ENCODE measurements around a stretch of chr6.

DNA sequence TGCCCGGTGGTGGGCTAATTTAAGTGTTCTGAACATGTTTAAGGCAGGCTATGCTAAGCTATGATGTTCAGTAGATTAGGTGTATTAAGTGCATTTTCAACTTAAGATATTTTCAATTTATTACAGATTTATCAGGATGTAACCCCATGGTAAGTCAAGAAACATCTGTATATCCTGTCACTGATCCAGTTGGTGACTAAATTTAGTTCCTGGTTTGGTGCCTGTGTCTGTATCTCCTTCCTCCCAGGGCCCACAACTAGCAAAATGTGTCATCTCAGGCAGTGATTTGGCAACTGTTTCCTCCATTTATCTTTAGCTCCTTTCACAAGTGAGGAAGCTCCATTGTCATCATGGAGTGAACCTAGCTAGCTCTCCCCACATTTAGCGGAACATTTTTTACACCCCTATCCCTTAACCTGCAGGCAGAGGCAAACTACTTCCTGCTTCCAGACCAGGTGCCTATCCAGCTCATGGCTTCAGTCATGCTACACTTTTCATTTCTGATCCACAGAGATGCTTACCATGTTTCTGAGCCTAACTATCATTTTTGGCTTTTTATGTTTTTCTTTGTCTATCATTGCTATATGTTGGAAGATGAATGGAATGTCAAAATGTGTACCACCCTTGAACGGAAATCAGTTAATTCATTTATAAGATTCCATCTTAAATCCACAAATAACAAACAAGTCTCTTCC lies 99.5 kb downstream of the IPCEF1 start:
- PRO-cap, result no peak

DNA sequence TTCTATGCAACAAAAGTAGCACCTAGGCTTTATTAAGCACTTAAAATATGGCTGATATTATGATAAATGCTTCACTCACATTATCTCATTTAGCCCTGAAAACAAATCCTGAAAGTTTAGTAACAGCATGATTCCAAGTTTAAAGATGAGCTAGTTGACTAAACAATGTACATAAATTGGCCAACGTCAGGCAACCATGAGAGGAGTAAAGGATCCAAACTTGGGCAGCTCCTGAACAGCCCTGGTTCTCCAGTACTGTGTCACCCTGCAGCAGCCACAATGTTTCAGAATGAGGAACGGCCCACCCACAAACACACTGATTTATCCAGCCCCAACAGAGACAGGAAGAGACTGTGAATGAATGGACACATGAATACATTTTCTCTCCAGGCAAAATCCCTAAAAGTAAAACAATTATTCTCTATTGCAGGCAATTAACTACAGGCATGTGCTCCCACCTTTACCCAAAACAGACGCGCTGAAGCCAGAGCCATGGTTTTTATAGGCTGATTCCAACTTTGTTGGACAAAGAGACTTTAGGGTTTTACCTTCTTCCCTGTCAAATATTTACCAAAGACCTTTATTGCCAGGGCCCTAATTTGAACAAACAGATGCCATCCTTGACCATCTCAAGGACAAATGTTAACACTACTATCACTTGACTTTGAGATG lies 23.1 kb downstream of the CNKSR3 start:
- PRO-cap, result no peak

GRCh38 chr6:154606150-154606957 lies 95.9 kb upstream of the CNKSR3 start:
- PRO-cap, result no peak

DNA sequence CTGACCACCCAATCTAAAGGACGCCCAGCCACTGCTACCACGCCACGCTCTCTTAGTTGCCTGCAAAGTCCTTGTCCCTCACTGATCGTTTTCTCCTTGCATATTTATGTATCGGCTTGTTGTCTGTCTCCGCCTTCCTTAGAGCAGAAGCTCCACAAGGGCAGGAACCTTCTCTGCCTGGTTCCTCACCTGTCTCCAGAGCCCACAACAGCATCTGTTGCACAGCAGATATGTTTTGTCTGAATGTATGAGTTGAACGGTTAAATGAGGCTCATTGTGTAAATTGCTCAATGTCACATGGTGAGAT lies 96.0 kb downstream of the TIAM2 start:
- PRO-cap, result no peak

DNA sequence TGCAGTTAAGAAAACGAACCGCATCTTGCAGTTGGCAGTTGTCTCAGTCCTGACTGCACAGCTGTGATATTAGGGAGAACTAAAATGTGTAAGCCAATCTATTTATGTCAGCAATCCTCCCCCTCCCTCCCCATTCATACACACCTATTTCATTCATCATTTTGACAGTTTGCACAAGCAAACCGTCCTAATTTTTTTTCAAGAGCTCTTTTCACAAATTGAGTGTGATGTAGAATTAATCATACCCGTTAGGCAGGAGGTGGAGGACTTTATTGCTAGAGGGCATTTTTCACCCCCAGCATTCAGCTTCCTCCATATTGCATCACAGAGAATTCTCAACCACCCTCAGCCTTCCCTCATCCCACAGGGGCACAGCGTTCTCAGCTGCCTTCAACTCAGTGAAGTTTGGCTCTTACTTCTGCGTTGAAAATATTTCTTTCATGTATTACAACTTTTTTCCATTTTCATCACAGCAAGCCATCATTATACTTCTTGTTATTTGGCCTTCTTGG lies 37.5 kb downstream of the NOX3 start:
- PRO-cap, result no peak

DNA sequence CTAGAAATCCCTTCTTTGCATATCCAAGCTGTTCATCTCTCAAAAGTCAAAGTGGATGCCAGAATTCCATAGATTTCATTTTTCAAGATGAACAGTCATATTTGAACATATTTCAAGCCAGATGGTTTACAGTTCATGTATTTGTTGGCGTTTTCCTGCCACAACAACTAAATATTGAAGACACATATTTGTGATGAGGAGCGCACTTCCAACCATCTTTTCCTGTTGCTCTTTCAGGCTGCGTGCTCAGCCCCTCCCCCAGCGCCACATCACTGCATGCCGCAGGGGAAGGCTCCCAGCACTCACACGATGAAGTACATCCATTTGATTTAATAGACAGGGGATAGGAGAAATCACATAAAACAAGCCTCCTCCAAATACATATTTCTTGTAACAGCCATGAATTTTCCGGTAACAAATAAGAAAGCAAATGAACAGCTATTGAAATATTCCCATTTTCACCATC lies 6.0 kb upstream of the NOX3 start:
- PRO-cap, result no peak

GRCh38 chr6:155528846-155529522 lies 73.3 kb upstream of the NOX3 start:
- PRO-cap, result no peak

- PRO-cap, result no peak
These were observed 326.6 kb upstream of the NOX3 start for GRCh38 chr6:155782250-155782578.

DNA sequence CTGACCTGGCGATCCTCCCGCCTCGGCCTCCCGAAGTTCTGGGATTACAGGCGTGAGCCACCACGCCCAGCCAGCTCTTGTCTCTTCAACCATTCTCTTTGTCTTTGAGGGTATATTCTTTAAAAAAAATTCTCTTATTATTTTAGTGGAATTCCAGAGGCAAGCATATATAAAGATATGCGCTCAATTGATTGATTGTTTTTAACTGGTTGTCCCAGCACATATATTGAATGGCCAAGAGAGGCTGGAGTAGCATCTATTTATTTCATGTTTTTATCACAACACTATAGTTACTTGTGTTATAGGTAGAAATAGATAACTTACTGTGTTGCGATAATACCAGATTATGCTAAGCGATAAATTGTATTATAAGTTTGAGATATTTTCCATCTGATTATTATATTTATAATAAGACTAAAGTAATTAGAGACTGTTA lies 379.3 kb upstream of the NOX3 start:
- PRO-cap, result unidirectional peak, plus-strand start at position 149 of the sequence

DNA sequence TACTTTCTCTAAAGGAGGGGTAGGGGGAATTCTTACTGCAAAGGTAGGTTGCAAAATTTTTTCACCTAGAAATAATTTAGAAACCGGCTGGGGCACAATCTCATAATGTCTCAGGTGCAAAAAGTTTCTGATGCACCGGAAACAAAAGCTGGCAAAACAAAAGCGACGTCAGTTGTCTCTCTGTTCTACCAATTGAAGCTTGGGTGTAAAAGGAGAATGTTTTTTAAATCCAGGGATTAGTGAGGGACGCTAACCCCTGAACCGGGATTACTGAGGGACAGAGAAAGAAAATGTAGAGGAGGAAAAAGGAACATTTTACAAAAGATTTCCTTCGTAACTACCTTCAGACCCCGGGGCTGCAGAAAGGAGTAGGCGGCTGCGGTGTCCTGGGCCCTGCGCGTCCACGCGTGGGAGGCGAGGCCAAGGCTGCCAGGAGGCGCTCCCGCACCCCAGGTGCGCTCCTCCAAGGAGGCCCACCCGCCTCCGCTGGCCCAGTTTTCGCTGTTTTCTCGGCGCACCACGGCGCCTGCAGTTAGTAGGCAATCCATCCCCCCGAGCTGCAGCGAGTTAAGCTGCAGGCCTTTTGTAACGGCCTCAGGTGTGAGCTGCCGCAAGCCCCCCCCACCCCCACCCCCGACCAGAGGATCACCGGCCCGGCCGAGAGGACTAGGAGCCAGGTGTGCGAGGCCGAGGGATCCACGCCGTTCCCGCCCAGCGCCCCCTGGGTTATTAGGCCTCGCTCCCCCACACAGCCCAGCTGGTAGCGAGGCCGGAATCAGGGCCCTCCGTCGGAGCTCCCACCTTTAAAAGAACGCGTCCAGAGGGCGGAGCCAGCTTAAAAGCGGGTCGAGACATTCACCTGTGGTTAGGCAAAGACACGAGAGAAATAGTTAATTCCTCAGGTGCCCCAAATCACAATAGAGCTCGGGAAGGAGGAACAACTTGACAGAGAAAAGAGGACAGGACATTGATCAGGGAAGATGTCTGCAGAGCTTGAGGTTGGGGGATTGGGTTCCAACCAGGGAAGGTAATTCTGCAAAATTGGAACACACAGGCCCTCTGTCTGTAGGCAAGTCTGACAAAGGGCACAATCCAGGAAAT lies 380.3 kb upstream of the ARID1B start:
- PRO-cap, result no peak

DNA sequence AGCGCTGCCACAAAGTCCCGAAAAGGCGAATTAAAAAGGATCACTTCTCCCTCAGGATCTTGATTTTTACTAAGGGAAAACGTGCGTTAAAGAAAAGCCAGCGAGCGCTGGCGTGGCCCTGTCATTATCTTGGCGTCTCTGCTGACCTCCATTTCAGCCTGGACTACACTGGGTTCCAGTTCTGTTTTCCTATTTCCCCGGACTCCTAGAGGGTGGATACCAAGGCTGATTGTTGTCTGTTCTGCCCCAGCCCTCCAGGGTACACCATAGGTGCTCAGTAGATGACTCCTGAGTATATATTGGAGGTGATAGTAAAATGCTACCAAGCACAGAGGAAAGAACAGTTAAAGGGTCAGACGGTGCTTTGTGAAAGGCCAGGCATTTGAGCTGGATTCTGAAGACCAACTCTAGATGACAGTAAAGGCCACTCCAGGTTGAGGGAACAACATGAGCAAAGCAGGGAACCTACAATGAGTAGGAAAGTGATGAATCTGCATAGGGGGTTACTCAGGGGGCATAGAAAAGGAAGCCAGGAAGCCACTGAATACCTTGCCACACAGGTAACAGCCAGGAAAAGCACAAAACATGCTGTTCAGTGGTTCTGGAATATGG lies 89.1 kb upstream of the ARID1B start:
- PRO-cap, result no peak

DNA sequence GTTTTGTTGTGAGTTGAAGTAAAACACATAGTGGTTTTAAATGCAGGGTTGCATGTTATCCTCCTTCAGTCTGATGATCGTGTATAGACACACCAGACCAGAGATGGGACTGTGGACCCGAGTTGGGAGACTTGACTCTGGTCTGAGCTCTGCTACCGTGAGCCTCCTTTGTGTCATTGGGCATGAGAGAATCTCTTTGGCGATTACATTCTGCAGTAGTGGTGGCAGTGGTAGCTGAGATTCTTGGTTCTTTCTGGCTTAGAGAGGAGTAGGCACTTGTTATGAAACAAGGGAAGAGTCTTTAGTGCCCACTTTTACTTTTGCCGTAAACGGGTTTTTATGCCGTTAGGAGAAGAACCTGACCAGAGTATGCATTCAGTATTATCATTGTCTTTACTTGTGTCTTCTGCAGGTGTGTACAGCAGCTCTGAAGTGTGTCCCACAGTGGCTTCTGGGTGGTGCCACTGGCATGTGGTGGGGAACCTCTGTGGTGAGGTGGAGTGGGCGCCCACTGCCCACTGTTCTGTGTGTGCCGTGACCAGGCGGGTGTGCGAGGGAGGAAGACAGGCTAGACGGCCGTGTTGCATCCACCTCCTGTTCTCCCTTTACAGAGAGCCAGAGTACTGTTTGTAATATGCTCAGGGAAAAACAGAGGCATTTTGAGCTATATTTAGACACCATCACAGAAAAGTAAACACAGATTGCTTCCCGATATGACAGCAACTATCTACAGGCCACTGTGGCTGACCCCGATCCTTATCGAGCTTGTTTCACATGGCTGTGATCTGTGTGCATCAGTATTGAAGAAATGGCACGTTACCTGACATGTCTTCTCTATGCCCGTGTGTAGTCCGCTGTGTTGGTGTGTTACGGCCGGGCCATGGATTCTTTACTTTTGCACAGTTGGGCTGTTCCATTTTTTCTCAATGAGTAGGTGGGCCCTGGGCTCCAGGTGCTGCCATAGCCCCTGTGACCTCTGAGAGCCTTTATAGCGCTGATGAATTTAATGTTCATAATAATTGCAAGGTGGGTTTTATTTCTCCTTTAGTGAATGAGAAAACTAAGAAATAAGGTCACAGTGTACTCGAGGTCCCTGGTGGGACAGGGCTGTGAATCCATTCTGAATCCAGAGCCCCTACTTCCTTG lies 45.5 kb downstream of the ARID1B start:
- PRO-cap, result no peak

- PRO-cap, result no peak
These were observed 171.6 kb downstream of the ARID1B start for GRCh38 chr6:156948760-156949269.

DNA sequence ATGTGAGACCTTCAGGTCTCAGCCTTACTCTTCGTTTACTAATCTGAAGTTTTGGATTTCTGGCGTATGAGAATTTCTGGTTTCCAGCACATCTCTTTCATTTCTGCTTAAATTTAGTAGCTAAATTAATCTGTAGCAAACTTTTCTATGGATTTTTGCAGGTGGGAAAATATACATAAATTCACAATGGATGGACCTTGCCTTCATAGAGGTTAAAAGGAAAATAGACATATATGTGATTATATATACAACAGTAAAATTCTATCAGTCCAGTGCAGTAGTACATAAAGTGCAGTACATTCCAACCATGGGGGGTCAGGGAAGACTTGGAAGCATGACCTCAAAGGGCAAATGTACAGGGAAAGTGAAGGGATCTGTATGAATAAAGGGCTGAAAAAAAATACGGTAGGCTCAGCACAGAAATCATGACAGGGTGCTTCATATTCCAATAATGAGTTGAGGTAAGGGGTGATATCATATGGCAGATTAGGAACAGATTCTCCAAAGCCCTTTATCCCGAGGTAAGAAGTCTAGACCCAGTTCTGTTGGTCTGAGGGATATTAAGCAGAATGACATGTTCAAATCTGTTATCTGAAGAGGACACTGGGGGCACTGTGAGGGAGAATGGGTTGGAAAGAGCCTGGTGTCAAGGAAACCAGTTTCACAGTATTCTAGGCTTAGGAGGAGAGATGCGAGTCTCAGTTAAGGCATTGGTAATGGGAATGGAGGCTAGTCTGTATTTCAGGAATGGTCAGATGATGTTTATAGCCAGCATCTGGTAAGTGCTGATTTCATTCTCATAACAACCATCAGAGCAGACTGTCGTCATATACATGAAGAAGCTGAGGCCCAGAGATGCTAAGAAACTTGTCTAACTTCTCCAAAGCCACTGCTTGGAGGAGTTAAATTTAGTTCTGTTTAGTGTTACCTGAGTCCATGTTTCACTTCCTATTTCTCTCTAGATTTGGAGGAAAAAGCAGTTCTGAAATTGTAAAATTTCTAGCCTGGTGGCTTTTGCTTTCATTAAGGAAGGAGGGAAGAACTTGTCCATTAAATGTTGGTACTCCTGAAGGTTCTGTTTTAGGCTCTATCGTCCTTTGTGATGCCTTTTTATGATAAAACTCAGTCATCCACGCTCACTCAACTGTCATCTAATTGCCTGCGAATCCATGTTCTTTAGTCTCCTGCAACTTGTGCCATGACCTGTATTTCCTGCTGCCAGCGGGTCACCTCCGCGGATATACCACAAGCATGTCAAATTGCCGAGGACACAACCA lies 241.8 kb downstream of the ARID1B start:
- PRO-cap, result no peak

GRCh38 chr6:157030555-157031087 lies 253.4 kb downstream of the ARID1B start:
- PRO-cap, result no peak

DNA sequence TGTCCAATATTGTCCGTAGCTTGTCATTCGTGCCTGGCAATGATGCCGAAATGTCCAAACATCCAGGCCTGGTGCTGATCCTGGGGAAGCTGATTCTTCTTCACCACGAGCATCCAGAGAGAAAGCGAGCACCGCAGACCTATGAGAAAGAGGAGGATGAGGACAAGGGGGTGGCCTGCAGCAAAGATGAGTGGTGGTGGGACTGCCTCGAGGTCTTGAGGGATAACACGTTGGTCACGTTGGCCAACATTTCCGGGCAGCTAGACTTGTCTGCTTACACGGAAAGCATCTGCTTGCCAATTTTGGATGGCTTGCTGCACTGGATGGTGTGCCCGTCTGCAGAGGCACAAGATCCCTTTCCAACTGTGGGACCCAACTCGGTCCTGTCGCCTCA lies 116.3 kb downstream of the TMEM242 start:
- PRO-cap, result no peak

GRCh38 chr6:157207378-157208070 lies 115.8 kb downstream of the TMEM242 start:
- PRO-cap, result no peak

DNA sequence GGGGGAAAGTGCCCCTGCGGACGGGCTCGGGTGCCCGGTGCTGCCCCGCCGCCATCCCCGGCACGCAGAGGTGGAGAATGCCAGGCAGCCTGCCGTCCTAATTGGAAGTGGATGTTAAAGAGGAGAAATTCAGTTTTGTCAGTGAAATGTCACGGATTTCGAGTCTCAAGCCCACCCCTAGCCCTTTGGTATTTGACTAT lies 86.5 kb downstream of the TMEM242 start:
- PRO-cap, result no peak

DNA sequence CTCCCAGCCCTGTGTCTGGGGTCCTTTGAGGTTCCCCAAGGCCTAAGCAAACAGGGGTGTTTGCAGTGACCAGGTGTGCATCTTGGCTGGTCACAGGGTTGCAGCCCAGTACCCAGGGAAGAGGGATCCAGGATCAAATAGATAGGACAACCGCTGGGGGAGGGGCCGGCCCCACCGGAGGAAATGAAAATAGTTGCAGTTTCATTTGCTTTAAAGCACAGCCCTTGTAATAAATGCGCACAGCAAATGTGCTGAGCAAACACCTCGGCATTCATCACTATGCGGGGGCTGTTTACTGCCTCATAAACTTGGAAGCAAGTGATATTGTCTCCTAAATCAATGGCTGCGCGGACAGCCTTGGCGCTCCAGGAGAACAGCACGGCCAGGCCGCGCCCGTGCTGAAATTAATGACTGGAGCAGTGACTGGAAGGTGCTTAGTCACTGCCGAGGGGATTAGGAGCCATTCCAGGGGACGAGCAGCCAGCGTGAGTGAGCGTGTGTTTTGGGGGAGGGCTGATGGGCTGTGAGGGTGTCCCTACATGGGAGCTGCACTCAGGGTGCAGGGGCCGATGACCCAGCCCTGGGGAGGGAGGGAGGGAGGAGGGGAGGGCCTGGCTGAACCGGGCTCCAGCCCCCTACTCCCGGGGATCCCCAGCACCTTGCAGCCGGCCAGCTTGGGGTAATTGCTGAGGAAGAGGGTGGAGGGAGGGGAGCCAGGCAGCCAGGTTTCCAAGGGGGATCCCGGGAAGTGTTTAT lies 82.8 kb downstream of the TMEM242 start:
- PRO-cap, result no peak

DNA sequence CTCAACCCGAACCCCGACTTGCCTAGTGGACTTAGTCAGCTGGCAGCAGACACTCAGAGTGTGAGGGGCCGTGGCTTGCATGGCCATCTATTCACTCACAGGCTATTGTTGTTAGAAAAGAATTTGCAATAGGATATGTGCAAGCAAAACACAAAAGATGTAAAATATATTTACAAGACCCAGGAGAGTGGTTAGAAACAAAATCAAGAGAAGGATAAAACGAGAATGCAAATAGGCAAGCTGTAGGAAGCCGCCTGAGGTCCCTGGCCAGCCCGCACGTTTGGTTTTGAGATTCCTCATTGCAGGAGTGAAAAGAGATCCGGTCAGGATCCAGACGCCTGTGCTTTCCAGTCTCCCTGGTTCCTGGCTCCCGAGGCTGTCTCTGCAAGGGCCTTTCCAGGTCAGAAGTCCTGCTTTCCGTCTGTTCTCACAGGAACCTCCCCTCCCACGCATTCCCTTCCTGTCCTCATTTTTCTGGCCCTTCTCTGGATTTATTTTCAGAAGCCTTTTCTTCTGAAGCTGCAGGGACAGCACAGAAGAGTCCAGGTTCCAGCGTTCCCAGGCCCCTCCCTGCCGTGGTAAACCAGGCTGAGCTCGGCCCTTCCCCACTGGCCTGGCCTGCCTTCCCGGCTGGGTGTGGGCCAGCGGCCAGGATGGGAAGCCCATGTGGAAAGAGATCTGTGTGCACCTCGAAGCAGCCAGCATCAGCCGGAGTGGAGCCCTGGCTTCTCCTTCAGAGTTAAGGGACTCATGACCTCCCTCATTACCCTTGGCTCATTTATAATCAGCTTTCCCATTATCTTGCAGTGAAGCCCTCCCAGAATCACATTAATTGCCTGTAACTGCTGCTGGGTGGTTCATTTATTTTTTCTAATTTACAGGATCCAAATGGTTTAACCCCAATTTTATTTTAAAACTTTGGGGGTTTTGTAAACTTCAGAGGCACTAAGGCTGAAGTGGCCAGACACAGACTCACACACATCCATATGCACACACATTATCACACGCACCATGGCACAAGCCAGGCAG lies 53.9 kb downstream of the TMEM242 start:
- PRO-cap, result no peak